Type B pancreatic cell (in vitro differentiated cells): Measurements from ENCODE around the genes SEC22A and MYLK.

DNA sequence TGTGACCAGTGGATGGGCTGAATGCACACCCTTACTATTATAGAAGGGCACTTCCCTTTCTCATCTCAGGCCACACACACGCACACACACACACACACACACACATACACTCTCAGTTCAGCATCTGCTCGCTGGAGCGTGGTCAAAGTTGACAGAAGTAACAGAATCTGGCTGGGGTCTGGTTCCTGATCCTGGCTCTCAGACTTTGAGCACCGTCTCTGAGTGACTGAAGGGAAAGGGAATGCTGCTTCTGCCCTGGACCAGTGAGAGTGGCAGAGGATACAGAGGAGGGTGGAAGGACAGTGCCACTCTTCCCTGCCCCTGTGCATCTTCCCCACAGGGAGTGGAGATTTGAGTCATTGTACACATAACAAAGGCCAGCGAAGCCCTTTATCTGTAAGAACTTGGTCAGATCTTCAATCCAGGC is 38.8 kb downstream of the PDIA5 start:
- PRO-cap: no peak

DNA sequence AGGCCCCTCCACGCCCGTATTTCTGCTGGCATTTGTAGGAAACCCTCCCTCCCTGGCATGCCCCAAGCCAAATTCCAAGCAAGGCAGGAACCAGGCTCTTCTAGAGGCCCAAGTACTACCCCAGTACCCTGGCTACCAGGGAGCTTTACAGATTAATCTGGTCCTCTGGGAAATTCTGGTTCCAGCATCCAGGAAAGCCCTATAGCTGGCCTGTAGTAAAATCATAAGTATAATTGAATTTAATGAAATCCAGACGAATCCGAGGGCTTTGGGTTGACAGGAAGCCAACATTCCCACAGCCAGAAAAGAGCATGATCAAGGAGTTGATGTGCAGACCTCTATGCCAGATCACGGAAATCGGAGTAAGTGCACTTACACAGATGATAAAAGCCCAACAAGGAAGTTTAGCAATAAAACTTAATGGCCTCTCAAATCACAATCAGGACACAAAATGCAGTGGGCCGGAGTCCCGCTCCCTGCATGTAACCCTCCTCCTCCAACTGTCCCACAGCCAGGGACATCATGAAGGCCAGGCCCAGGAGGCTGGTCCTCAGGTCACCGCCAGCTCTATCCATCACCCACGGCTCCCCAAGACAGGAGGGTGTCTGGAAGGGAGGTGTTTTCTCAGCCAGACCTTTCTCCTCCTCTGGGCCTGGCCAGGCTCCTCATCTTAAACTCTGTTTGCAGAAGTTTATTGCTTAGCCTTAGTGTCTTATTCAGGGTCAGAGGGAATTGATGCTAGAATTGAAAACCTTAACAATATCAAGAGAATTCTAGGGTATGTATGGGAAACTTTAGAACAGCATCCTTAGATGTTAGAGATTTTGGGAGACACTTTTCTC is 62.8 kb upstream of the SEC22A start:
- PRO-cap: no peak

GRCh38 chr3:123143691-123144553 is 57.8 kb upstream of the SEC22A start:
- PRO-cap: no peak

GRCh38 chr3:123201137-123202081 is at the start of gene SEC22A:
SEC22A (plus strand) TSS chr3:123201943.
- PRO-cap: bidirectional peak, plus-strand start at chr3:123201958, minus-strand start at chr3:123201841

DNA sequence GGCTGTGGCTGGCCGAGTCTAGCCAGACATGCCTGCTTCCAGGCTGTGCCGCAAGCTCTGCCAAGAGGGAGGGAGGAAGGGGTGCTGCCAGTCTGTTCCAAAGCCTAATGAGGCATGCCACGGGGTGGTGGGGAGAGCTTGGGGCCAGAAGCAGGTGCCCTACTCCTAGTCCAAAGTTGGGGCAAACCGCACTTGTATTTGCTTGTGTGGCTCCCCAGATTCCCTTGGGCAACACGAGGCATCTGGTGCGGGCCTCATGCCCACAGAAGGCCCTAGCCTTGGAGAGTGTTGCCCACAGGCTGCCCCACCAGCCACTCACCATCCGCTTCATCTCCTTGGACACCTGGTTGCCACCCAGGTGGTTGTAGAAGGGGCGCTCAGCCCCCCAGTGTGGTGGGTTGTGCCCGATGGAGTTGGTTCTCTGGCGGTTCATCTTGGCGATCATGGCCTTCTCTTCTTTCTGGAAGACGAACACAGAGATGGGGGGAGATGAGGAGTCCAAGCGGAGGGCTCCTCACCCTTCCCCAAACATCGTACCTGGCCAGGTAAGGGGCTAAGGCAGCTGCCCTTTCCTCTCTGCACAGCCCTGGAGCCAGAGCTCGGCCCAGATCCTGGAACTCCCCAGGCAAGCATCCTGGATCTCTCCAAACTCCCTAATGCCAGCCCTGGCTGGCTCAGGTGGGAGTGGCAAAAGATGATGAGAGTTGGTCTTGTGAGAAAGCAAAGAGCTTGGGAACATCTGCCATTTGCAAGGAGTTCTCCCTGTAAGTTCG is 123.4 kb downstream of the SEC22A start:
- PRO-cap: no peak

DNA sequence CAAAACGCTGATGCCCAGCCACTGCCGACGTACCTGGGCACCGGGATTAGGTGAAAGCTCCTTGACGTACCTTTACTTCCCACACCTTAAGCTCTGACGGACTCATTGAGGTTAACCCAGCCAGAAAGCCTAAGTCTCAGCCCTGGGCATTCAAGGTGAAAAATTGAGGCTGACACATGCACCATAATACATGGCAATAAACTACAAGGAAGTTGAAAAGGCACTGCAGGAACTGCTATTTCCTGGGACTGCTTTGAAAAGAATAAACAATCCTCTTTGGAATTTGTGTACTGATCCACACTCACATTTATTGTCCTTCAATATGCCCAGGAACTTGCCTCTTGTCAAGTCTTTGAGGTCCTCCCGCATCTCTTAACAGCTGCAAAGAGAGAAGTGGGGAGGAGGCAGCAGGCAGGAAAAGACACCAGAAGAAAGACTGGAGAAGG is 16.9 kb downstream of the ADCY5 start:
- PRO-cap: no peak

GRCh38 chr3:123449526-123450597 is 972 bp upstream of the ADCY5 start:
- PRO-cap: unidirectional peak, minus-strand start at chr3:123449754

DNA sequence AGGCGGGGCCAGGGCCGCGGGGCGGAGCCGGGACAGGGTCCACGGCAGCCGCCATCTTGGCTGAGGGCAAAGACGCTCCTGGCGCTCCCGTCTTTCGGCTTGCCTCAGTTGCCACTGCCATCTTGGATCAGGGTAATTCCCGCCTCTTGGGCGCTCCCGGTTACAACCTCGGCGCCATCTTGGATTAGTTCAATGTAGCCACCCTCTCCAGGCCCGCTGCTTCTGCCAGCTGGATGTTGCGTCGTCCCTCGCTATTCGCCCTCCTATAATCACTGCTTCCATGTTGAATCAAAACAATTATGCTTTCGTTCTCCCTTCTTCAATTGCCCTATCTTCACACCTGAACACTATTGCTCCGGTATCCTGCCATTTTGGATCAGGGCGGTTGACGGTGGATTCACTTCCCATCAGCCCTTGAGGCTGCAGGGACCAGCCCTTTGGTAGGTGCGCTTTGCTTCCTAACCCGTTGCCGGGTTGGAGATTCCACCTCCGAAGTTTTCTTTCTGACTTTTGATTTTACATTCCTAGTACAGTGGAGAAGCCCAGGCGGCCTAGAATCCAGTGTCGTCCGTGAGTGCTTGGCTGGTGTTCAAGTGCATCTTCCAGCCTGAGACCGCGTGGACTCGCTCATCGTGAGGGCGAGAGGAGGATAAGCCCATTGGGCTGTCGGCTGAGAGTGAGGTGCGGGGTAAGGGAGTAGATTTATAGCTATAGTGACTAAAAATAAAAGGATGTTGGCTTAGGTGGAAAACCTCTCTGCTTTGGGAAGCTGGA is 448 bp upstream of the HACD2 start:
- PRO-cap: bidirectional peak, plus-strand start at position 187 of the sequence, minus-strand start outside the sequence; bidirectional peak, plus-strand start at position 527 of the sequence, minus-strand start at position 380 of the sequence; bidirectional peak, plus-strand start at position 561 of the sequence, minus-strand start at position 625 of the sequence

- PRO-cap: no peak
Measured at GRCh38 chr3:123657092-123657373, 72.2 kb upstream of the HACD2 start.

DNA sequence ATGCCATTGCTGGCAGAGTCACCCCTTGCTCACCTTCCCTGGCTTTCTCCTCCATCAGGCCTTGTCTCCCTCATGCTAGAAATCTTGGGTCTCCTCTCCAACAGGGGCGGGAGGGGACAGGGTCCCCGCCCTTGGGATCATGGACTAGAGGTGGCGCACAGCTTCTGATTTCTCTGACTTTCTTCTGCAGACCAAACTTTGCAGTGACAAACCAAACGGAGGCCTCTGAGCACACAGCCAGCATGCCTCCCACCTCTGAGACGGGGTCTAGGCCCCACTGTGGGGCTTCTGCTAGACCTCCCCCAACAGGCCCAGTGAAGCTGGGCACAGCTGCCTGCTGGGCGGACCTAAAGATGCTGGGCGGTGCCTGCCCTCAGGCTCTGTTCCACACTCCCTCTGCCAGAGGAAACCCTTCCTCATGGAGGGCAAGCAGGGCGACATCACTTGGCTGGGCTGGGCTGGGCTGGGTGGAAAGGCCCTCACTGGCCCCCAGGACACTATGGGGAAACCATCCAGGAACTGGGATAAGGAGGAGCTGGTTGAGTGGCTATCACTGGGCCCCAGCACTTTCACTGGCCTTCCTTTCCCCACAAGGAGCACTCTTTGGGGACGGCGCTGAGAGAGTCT is 97.9 kb upstream of the HACD2 start:
- PRO-cap: no peak

DNA sequence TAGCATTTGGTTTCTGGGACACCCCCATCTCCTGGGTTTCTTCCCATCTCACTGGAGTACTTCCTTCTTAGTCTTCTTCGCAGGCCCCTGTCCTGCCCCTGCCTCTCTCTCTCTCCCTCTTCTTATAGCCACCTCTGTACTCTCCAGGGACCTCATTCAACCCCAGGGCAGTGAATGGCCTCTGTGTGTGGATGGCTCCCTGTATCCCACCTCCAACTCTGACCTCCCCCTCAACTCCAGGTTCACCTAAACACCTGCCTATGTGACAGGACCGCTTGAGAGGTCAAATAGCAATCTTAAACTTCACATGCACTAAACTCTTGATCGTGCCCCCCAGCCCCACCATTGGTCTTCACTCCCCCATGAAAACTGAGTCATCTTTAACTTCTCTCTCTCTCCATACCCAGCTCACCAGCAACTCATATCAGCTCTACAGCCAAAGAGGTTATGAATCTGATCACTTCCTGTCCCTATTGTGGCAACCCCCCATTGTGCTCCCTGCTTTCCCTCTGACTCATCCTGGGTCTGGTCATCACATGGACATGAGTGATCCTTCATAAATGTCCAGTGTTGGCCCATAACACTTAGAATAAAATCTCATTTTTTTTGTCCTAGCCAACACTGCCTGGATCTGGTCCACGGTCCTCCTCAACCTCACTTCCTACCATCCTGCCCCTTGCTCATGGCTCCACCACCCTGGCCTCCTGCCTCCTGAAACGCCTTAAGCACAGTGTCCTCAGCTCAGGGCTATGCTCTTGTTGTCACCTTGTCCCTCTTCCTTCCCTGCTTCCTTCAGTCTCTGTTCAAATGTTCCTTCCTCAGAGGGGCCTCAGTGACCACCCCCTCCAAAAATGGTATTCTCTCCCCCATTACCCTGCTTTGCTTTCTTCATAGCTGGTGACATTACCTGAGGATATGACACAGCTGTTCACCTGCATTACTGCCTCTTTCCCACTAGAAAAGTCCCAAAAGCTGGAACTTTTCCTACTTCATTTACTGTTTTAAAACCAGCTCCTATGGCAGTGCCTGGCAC is 103.5 kb upstream of the HACD2 start:
- PRO-cap: no peak

- PRO-cap: no peak
Measured at GRCh38 chr3:123694201-123695269, 109.7 kb upstream of the HACD2 start.

DNA sequence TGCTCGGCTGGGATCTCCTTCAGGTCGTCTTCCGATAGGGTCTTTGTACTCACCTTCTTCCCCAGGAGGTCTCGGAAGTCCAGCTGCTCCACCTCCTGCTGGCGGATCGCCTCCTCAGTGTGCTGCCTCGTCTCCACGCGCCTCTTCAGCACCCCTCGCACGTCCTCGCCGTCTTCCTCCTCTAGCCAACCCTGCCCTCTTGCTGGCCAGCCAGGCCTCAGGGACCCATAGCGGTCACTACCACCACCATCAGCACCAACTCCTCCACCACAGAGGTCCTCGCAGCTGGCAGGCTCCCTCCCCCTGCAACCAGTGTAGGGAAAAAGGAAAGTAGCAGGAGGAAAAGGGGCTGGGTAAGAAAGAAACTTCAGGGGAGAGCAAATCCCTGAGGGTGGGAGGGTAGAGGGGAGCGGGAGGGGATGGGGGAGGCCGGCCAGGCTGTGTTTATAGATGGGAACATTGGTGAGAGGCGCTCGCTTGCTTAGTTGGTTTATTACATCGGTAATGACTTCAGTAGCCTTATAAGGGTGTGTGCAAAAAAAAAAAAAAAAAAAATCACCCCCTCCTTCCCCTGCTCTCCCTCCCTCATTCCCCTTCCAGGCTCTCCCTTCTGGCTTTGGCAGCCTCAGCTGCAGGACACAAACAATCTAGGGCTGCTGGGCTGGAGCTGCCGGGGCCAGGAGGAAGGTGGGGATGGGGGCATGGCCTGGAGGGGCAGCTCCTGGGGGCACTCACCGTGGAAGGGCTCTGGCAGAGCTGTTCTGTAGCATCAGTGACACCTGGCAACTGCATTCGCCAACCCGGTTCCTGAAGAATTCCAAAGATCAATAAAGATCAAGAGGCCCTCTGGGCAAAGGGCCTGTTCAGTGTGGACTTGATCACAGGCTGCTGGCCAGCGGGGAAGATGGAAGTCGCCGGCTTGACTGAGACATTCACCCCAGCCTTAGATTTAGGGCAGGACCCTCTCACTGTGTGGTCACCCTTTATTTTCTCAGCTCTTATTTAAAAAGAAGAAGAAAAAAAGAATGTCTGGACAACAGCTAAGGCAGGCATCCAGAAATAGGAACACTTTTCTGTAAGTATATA is 116.2 kb upstream of the HACD2 start:
- PRO-cap: no peak

- PRO-cap: no peak
Measured at GRCh38 chr3:123883406-123884931, at the start of gene MYLK. MYLK (minus strand) TSS chr3:123884332.

- PRO-cap: no peak
Measured at GRCh38 chr3:124272728-124273352, 239.7 kb downstream of the KALRN start.

DNA sequence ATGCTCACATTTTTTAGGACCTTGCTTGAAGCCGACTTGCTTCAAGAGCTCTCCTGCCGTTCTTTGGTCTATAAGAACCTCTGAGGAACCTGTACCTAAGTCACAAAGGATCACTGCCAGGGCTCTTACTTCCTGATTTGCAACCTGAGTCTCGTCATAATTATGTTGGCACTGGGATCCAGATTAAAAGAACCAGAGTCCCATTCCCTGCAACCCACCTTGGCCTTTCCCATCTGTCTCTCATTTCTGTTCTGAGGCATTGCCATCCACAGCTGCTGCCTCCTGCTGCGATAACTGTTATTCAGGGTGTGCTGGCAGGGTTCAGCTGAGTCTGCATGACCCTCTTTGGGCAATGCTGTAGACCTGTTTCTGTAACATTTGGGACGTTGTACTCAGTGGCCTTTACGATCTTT is 131.0 kb upstream of the UMPS start:
- PRO-cap: no peak

- PRO-cap: no peak
Measured at GRCh38 chr3:124660035-124660445, 70.2 kb upstream of the UMPS start.

DNA sequence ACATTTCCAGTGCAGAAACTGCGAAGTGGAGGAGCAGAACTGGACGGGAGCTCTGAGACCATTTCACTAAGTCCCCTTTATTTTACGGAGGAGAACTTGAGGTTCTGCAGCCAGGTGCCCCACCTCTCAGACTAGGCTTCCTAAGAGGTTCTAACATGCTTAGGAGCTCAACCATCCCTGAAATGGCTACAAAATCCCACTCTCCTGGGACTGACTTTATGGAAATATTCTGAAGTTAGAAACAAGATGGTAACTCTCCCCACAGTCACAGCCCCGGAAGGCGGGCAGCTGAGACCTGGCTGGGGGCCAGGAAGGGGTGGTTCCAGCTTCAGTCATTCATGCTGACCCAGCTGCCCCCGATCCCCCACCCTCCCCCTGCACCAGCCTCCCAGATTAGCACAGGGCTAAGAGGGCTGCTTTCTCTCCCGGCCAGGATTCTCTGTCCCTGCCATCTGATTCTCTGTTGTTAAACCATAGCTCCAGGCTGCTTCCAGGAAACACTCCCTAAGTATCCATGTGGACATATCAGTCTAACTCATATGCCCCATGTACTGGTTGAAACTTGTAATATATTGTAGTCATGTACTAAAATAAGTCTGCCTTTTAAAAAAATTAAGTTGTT is 40.4 kb downstream of the UMPS start:
- PRO-cap: no peak

GRCh38 chr3:125043503-125044301 is 12.1 kb downstream of the HEG1 start:
- PRO-cap: no peak

- PRO-cap: no peak
Measured at GRCh38 chr3:125062297-125062539, 6.4 kb upstream of the HEG1 start.